Cardiac atrium fibroblast (primary cell): ENCODE measurements around a stretch of chr12.

- RAMPAGE, long total RNA, result no peak
Observed at GRCh38 chr12:26153789-26154175, 28.9 kb upstream of the BHLHE41 start.

GRCh38 chr12:26196313-26196831, 999 bp downstream of the SSPN start:
- RAMPAGE, long total RNA, result no peak

GRCh38 chr12:26289977-26290362, 94.6 kb downstream of the SSPN start:
- RAMPAGE, long total RNA, result no peak

DNA sequence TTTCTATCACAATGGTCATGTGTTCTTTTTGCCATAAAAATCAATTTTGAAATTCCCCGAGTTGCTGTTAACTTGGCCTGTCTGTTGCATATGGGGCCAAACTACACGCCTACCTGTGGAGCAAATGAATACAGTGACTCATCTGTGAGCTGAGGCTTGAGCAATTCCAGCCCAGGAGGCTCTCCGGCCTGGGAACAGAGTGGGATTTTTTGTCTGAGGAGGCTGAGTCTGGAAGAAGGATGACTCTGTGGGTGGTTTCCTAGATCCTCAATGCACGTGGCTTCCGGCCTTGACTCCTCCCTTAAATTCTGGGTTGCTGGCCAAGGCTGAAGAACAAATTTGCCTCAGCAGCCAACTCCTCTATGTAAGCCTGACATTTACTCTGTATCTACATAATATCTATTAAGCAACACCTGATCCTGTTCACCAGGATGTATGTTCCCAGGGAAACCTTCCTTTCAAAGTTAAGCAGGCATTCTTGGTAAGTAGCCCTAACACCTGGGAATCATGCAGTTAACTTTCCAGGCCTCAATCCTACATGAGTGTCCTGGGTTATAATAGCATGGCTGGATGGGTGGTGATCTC, 124.2 kb downstream of the SSPN start:
- RAMPAGE, long total RNA, result no peak

GRCh38 chr12:26337686-26338389, 142.5 kb downstream of the SSPN start:
- RAMPAGE, long total RNA, result no peak

DNA sequence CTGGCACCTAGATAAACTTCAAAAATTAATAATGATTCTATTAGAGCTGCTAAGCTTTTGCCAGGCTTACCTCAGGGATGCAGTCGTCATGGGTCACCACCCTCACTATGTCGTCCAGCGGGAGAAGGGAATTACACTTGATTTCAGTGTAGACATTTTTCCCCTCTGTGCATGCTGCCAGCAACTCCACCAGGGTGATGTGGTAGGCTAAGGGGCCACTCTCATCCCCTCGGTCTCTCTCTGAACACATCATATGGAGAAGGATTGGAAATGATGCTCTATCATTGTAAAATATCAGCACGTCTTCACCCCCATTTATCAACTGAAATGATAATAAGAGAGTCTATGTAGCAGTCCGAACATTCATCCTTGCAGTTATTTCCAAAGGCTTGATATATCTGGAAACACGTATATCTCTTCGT, 236.2 kb downstream of the ITPR2 start:
- RAMPAGE, long total RNA, result no peak

DNA sequence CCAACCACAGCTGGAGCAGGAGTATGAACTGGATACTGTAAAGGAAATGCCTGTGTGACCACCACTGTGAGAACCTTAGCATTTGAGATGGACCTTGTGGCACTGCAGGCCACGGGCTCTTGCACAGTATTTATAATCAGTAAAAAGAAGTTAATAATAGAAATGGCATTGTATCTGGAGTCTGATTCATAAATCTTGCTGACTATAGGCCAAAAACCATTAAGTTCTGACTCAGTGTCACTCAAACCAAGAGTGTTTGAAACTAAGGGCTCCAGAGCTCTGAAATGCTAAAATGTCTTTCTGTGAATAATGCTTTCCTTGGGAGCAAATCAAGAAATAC, 58.5 kb upstream of the STK38L start:
- RAMPAGE, long total RNA, result no peak

DNA sequence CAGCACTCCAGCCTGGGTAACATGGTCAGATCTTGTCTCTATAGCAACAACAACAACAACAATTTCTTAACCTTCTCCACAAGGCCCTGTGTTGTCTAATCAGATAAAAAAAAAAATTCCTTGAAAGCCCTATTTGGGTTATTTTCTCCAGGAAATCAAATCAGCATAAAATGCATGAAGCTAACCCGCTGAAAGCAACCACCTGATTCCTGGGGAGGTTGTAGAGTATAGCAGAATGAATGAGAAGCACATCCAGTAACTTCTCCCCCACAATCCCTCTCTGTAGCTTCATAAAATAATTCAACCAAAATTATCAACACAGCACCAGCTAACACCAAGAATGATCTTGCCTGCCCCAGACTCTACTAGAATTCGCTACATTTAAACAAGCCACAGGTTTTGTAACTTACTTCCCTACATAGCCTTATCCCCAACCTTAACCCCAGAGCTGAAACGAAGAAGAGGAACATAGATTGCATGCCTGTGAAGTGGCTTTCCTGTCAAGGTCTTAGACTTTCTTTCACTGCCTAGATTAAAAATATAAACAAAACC, 6.1 kb upstream of the STK38L start:
- RAMPAGE, long total RNA, result no peak

DNA sequence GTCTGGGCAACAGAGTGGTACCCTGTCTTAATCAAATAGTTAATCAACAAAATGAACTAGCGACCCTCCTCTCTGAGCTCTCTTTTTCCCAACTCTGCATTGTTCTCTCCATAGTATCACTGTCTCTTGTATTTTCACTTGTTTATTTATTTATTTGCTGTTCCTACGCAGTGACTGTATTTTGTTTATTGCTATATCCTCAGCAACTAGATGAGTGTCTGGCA, 37.9 kb downstream of the PPFIBP1 start:
- RAMPAGE, long total RNA, result no peak

DNA sequence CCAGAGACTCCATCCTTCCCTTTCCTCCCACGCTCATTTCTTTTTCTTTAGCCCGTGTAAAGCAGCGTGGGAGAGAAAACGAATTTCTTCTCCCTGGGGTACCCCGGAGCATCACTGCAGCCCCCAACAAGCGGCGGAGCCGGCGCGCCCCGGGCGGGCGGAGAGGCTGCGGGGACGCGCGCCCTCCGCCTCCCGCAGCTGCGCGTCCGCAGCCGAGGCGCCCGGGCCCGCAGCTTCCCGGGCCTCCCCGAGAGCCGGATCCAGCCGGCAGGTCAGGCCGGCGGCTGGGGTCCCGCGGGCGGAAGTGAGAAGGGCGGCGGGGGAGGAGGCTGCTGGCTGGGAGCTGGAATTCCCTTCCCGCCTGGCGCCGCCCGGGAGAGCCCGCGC, 352 bp upstream of the KLHL42 start:
- RAMPAGE, long total RNA, result no peak

- RAMPAGE, long total RNA, result no peak
Observed at GRCh38 chr12:28130445-28131479, 59.5 kb upstream of the CCDC91 start.

DNA sequence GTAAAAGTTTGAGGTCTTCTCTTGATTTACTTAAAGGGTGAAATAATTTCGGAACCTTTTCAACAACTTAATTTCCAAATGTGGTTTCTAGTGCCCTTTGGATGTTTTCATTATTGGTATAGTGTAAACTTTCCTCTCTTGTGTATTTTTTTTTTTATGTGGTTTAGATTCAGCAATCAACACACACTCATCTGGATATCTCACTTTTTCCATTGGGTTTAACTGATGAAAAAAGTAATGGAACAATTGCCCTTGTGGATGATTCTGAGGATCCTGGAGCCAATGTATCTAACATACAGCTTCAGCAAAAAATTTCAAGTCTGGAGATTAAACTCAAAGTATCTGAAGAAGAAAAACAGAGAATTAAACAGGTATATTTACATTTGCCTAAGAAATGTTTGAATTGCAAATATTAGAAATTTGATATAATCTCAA, 116.3 kb downstream of the CCDC91 start:
- RAMPAGE, long total RNA, result no peak

DNA sequence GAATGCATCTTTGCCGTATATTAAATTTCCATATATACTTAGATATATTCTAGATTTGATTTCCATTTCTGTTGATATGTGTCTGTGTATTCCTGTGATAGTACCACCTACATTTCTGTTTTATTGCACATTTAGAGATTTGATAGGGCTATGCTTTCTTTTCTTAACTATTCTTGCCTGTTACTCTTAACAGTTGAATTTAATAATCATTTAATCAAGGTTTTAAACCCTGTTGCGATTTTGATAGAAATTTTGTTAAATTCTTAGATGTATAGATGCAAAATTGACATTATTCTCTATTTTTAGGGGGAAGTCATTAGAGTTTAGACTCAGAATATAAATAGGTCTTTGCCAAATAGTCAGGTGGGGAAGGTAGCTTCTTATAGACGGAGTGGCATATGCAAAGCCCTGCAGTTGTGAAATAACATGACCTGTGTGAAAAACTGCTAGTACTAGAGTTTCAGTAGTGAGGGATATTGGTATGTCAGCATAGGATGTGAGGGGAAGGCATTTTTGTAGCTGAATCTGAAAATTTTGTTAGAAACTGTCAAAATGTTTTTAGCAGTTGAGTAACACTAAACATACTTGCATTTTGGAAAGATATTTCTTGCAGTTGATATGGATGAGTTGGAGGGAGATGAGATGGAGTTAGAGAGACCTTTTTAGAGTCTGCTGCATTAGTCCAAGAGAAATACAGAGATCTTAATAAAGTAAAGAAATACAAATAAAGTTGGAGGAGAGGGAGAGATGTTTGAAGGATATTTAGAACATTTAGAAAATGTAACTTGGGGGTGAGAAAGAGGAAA, 133.4 kb downstream of the CCDC91 start:
- RAMPAGE, long total RNA, result no peak

DNA sequence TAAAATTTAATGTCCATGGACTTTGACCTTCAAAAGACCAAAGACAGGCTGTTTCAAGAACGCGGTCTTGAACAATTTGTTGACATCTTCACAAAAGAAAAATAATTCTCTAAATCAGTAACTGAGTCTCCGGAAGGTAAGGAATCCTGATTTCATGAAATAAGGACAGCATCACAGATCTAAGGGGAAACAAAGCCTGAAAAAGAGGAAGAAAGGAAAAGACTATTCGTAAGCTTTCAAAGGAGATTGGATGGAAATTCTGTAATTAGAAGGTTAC, 107.3 kb upstream of the FAR2 start:
- RAMPAGE, long total RNA, result no peak

DNA sequence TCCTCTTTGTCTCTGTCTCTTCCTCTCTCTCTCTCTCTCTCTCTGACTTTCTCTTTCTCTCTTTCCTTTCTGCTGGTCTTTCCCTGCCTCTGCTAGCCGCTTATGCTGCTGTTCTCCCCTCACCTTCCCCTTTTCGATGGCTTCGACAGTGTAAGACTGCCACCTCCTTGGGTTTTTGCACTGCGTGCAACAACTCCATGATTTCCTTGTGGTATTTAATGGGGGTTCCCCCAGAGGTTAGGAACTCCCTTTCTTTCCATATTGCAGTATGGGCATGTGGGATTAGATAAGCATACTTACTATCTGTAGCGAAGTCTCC, 21.6 kb downstream of the FAR2 start:
- RAMPAGE, long total RNA, result no peak

GRCh38 chr12:29208166-29208495, 59.1 kb downstream of the FAR2 start:
- RAMPAGE, long total RNA, result no peak

DNA sequence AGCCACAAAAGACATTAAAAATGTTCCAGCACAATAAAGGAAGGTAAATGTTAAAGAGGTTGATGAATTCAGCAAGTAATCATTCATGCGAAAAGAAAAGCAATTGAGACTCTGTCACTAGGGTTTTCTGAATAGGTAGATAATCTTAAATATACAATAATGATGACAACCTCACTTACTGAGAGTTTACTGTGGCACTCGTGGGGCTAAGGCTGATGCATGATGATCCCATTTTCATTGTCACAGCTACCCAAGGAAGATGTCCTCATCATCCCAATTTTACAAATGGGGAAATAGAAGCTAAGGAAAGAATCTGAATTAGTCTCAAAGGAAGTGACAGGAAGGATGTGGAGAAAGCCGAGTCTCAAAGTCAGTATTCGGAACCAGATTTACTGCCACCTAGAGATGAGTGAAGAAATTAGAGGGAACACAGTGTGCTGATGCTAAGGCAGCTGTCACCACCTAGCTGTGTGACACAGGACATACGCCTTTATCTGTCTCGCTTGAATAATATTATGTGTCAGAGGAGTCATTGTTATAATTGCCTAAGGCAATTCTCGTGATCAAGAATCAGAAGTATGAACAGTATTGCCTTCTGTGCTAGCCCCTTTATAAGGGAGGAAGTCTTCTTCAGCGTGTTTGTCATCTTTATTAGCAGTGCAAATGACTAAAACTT, 63.3 kb downstream of the ERGIC2 start:
- RAMPAGE, long total RNA, result no peak

- RAMPAGE, long total RNA, result no peak
Observed at GRCh38 chr12:29439375-29439974, 58.0 kb downstream of the OVCH1 start.

DNA sequence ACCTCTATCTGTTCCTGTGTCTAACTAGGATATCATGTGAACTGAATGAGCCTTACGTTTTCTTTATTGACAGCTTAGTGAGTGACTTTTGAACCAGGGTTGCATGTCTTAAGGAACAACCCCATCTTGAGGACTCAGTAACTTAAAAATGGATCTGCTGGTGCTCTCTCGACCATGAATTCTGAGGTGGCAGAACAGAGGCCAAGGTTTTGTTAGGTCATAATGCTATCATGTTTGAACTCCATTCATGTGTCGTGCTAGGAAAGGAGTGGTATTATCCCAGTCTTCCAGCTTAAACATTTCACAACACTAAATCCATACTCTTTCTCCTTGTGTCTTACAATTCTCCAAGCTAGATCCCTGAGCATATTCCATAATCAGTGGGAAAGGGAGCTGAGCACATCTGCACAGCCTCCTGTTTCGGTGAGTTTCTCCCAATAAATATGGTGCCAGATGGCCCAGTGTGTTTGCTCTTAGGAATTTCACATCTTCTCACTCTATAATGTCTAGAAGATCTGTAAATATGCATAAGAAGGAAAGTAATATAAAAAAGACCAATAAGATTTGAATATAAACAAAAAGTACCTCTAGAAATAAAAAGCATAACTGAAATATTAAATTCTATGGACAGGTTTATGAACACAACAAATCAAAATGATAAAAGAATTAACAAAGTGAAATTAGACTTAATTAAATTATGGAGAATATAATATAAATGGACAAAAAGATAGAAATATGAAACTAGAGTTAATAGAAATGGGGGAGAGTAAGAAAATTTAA, 63.6 kb downstream of the TMTC1 start:
- RAMPAGE, long total RNA, result no peak

- RAMPAGE, long total RNA, result no peak
Observed at GRCh38 chr12:30791075-30791338, 36.3 kb upstream of the CAPRIN2 start.